ENCODE measurements around a stretch of chr12.

- PRO-cap = no peak
Measured at GRCh38 chr12:94073282-94073707, 75.1 kb upstream of the PLXNC1 start.

DNA sequence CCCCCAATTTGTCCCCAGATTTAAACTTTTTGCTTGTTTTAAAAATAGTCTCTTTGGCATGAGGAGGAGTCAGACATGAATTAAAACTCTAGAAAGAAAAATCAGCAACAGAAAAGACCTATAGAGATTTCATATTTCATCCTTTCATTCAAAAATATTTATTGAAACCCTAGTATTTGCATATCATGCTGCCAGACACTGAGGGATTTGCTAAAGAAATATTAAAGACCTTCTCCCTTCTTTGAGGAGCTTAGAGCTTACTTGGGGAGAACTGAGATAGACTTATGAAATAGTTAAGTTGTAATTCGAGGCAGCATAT is 59.0 kb downstream of the PLXNC1 start:
- PRO-cap = no peak

DNA sequence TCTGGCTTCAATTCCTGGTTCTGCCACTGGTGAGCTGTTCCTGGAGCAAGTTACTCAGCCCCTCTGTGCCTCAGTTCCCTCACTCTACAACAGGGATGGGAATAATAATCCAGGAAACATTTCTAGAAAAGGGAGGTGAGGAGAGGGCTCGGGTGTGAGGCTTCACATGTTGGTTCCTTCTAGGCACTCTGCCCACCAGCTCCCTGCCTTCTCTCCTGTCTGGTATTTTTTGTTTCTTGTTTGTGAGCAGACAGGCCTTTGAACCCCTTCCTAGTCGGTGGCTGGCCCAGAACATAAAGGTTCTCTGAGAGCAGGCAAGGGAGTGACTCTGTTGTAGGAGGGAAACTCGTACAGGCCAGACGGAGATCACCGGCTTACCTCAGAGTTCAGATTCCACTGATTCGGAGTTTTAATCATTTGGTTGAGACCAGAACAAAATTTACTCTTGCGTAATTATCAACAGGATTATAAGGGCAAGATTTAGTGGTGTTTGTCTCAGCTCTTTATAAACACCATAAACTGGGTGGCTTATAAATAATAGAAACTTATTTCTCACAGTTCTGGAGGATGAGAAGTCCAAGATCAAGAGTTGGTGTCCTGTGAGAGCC is 128.3 kb downstream of the PLXNC1 start:
- PRO-cap = no peak

DNA sequence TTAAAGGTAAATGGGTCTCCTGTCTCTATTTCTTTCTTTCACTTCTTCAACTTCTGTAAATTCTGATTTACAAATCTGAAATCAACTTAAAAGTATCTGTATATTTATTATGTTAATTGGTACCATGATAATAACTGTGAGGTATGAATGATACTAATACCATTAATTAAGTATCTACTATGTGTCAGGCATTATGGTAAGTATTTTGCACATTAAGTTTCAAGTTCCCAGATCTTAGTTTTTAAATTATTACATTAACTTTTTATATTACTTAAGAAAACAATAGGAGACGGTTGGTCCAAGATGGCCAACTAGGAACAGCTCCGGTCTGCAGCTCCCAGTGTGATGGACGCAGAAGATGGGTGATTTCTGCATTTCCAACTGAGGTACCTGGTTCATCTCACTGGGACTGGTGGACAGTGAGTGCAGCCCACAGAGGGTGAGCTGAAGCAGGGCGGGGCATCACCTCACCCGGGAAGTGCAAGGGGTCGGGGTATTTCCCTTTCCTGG is 70.4 kb downstream of the CEP83 start:
- PRO-cap = no peak

DNA sequence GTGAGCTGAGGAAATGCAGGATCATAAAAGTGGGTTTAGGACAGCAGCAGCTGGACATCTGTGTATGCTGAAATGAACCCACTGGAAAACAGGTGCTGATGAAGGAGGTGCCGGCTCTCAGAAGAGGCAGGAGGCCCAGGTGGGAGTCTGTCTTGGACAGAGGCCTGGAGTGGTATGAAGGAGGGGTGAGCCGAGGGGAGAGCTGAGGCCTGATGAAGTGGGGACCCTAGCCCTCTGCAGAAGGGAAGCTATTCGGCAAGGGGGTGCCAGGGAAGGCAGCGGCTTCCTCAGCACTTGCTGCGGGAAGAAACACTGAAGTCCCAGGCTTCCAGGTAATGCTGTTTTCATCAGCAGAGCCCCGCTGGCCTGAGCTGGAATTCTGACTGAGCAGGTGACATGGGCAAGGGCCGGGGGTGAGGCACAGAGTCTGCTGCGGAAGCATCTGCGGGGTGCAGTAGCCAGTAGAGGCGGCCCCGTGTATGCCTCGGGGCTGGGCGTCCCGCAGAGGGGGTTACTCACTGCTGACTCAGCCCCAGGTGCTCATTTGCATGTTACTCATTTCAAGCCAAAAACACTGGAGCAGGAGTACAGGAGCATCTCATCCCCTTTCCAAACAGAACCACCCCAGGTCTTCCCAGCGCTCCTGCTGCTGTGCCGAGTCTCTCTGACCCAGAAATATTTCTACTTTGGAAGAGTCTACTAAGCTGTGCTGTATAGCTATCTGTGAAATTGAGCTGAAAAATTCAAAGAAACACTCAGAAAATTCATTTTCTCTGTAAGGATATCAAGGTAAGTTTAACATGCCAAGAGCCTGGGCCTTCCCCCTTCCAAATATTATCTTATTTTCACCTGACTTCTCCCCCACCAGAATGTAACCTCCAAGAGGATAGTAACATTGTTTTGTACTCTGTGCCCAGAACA is 89.5 kb downstream of the TMCC3 start:
- PRO-cap = no peak

GRCh38 chr12:94643928-94645026 is 6.1 kb downstream of the TMCC3 start:
- PRO-cap = unidirectional peak, minus-strand start at chr12:94644429; unidirectional peak, minus-strand start at chr12:94644494; unidirectional peak, minus-strand start at chr12:94644729

DNA sequence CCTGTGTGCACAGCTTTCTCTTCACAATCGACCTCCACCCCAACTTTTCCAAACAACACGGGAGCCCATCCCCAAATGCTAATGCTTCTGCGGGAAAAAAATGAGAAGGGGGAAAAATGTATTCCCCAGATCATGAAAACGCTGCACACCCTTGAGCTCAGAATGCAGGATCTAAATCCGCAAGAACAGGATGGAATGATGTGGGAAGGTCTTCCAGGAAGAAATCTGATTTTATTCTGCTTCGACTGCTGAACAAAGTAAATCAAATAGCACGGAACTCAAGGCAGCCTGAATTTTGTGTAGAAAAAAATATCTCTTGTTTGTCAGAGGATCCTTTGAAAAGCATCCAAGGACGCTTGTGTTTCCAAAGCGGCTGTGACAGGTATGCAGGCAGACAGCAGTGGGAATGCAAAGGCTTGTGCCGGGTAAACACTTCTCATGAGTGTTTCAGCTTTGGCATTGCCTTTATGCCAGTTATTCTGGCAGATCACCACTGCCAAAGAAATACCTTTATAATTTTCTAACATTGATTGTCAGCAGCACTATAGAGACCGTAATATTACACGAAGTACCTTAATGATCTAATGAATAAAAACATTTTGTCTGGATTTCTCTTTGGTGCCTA is 128.6 kb downstream of the NDUFA12 start:
- PRO-cap = no peak

GRCh38 chr12:95209101-95210060 is 7.9 kb downstream of the FGD6 start:
- PRO-cap = no peak

- PRO-cap = no peak
Measured at GRCh38 chr12:95225509-95226274, 8.1 kb downstream of the VEZT start.

DNA sequence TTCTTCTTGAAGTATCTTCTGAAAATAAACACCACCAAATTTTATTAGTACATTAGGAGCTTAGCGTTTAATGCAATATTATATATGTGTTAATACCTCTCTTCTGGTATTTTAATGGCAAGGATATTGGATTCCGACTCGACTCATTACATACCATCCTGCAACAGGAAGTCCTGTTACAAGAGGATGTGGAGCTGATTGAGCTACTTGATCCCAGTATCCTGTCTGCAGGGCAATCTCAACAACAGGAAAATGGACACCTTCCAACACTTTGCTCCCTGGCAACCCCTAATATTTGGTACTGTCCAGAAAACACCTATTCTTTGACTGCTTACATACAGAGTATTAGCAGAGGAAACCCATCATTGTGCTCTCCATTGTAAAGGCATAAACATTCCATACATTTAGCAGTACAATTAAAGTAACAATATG is 45.2 kb downstream of the VEZT start:
- PRO-cap = no peak

DNA sequence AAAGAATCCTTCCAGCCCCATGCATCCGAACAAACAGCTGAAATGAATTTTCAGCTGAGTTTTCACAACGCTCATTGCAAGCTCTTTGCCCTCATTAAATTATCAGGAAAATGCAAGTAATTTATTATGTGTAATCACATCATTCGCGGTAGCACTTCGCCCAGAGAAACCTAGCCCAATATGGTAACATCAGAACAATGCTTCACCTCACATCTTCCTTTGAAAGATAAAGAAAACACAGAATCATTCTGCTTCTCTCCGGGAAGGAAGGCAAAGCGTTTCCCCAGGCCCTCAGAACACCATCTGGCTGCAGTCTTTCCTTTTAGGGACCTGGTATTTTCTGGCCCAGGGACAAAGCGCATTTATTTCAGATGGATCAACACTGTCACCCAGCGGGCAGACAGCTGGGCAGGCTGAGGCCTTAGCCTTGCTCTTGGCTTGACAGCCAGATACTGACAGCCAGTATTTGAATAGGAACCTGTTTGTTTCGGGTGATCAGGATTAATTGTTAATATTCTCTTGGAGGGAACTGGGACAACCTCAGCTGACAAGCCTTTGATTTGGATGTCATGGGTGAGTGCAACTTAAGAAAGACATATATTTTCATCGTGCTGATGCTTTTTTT is 118.8 kb downstream of the VEZT start:
- PRO-cap = unidirectional peak, minus-strand start at position 298 of the sequence

GRCh38 chr12:95418059-95418422 is 55.9 kb upstream of the METAP2 start:
- PRO-cap = no peak

- PRO-cap = no peak
Measured at GRCh38 chr12:95445954-95446292, 28.0 kb upstream of the METAP2 start.

DNA sequence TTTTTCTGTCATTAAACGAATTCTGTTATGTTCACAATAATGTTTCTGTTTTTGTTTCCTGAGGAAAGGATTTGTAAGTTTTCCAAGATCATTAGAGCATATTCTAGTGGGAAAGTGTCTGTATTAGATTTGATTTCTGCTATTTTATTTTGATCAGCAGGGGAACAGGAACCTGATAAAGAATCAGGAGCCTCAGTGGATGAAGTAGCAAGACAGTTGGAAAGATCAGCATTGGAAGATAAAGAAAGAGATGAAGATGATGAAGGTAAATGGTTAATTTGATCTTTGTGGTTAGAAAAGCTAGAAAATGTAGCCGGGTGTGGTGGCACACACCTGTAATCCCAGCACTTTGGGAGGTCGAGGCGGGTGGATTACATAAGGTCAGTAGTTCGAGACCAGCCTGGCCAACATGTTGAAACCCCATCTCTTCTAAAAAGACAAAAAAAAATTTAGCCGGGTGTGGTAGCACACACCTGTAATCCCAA is 2.0 kb downstream of the METAP2 start:
- PRO-cap = no peak

- PRO-cap = unidirectional peak, plus-strand start at chr12:95547786
Measured at GRCh38 chr12:95547410-95548073, 3.7 kb downstream of the USP44 start.

- PRO-cap = no peak
Measured at GRCh38 chr12:95636842-95637466, 85.7 kb upstream of the USP44 start.

GRCh38 chr12:95649233-95649733 is 98.0 kb upstream of the USP44 start:
- PRO-cap = no peak

GRCh38 chr12:95705064-95705511 is 85.5 kb downstream of the NTN4 start:
- PRO-cap = no peak

DNA sequence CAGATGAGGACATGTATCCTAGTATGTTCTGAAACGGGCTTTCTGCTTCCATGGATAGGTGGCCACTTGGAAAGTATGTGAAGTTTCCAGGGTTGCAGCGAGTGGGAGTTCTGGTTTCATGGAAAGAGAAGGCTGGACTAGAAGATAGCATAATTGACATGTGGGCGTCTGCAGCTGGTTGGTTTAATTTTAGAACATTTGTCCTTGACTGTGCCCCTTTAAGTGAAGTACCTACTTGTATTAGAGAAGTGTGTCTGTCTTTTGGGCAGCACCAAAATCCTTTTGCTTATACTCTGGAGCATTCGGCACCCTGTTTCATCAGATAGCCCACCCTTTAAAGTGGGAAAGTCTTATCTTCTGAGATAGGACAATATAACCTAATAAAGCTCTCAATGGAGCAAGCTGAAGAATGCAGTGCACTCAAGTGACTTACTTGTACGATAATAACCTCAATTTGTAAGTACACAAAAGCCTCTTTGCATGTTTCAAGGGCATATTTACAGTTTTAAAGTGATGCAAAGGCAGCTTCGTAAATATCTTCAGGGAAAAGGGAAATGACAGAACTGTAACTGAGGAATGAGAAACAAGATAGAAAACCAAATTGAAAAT is 35.2 kb downstream of the NTN4 start:
- PRO-cap = no peak

DNA sequence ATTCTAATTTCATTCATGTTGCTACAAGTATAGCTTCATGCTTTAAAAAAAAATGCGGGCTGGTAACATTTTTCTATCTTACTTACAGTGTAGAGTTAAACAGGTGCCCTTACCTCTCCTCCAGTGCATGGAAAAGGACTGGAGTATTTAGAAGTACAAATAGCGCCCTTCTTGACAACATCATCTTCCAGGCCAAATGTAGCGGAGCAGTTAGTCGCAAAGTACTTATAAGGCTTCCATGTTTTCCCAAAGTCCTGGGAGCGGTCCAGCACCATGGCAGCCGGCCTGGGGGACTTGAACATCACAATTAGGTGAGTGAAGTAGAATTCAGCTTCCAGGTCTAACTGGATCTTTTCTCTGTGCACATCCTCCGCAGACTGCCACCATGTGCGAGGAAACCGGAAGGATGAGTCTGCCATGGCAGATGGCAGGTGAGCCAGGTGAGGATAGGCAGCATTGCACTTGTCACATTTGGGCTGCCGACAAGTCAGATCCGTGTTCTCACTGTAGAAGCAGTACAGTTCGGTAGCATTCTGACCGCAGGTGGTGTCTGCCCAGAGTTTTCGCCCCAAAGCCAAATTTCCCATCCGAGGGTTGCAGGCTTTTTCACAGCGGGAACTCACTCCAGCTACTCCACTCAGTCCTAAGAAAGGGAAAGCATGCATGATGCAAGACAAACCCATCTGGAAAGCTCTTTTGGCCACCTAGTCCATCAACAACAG is 3.6 kb downstream of the NTN4 start:
- PRO-cap = no peak